Vermiform appendix (tissue), 1 donor: ENCODE measurements around a stretch of chr10.

- PRO-cap: no peak
These were observed 42.9 kb downstream of the PITRM1 start for GRCh38 chr10:3129710-3130082.

DNA sequence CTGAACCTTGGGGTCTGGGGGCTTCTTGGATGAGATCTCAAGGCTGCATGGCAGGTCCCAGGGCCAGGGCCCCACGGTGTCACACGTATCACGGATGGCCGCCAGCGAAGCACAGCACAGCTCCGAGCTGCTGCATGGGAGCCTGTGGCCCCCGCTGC is 987 bp upstream of the PITRM1 start:
- PRO-cap: no peak

GRCh38 chr10:3192898-3193726 is 20.5 kb upstream of the PITRM1 start:
- PRO-cap: no peak

DNA sequence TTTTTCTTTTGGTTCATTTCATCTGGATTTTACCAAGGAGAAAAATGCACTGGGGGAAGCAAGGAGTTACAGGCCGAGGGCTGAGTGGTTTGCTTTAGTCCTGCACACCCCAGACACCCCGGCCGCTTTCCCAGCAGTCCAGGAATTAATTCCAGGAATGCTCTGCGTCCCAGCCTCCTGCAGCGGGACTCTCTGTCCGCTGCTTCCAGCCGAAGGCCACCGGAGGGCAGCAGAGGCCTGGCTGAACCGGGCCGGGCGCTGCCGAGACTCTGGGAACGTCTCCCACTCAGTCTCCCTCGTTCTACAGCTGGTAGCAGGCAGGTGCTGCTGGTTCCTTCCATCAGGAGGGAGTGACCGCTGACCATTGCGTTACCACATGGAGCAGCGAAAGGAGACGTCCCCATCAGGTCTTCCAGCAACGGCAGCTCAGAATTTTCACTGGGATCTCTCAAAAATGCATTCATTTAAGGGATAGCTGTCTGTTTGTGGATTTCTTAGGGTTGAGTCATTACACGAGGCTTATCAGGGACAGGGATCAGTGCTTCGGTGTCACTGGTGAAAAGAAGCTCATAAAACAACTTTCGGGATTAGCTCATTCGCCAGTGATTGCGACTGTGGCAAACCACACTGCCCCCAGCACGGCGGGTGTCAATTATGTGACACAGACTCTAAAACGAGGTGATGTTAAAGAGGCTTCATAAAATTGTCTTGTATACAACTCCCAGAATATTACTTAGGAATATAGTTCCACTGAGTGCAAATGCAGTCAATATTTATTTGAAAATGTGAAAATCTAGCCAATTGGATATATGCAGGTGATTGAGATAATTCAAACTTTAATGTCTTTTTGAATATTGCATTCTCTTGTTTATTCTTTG is 25.0 kb upstream of the PITRM1 start:
- PRO-cap: no peak

DNA sequence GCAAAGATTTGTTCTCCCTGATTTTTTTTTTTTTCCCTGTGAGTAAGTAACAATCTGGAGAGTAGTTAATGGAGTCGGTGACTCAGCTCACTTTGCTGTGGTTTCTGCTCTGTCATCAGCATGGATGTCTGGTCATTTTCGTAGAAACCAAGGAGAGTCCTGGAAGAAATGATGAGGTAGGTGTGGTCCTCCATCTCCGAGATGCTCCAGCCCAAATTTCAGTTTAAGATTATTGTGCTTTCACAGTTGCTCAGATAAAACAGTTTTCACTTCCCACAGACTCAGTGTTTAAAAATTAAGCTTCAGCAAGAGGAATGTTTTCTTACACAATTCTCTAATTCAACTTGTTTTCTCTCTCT is 76.4 kb upstream of the PITRM1 start:
- PRO-cap: no peak

DNA sequence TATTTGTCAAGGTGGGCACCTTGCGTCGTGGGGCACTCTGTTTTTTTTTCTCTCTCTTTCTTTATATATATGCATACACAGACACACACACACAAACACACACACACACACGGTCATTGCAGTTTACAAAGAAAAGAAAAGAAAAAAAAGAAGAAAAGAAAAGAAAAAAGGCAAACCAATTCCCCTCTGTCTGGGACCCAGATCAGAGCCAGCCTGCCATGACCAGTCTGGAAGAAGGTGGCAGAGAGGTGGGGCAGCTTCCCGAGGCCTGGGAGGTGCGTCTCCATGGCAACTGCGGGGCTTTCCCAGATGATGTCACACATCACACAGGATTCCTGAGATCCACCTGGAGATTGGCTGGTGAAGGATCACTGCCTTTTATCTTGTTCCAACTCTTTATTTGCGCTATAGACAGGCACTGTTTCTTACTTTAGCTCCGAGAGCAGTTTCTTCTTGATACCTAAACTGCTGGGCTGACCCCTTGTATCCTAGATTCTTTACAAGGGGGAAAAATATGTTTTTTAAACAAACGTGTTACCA is 298.7 kb downstream of the KLF6 start:
- PRO-cap: no peak

GRCh38 chr10:3757983-3758452 is 27.0 kb downstream of the KLF6 start:
- PRO-cap: bidirectional peak, plus-strand start at chr10:3758293, minus-strand start at chr10:3758126

DNA sequence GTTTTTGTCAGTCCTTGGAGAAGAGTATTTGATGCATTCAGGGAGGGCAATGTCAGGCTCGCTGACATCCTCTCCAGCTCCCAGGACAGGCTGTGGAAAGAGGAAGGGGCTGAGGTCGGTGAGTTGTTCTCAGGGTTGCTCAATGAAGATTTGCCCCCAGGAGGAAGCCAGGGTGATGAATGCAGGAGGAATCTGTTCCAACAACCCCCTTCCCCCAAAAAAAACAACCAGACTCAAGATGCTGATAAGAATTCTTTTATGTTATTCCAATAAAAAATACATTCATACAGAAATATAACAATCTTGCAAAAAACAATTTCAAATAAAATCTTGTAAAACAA is 8.7 kb downstream of the KLF6 start:
- PRO-cap: no peak

DNA sequence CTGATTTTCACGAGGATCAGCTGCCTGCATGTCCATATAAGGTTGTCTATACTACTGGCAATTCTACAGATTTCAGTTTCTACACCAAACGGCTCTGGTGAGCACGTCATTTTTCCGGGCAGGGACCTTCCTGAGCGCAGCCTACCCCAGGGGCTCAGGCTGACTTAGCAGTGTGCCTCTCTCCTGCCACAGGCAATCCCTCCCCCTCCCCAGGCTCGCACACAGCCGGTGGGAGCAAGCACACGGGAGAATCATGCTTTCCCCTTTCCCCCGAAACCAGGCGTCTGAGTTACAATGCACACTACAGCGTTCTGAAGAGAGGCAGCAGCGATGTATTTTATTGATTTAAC is 1.7 kb downstream of the KLF6 start:
- PRO-cap: bidirectional peak, plus-strand start at position 109 of the sequence, minus-strand start outside the sequence

- PRO-cap: unidirectional peak, plus-strand start at chr10:3828659; bidirectional peak, plus-strand start at chr10:3829043, minus-strand start at chr10:3828949
These were observed 43.7 kb upstream of the KLF6 start for GRCh38 chr10:3828346-3829411.

DNA sequence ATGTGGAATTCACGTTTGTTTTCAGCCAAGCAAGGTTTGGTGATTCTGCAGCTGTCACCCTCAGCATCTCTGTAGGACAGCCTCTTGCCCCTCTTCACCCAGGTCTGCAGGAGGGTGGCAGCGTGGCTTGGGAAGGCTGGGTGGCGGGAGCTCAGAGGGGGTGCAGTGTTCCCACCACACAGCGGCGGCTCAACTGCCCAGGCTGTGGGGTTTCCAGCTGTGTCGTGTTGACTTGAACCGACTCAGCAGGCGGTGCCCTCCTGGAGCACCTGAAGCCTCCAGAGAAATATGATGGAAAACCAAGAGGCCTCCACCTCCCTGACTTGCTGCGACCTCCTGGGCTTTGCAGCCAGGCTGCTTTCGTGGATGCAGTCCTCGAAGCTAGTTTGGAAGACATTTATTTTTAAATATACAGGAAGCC is 68.0 kb upstream of the KLF6 start:
- PRO-cap: no peak

DNA sequence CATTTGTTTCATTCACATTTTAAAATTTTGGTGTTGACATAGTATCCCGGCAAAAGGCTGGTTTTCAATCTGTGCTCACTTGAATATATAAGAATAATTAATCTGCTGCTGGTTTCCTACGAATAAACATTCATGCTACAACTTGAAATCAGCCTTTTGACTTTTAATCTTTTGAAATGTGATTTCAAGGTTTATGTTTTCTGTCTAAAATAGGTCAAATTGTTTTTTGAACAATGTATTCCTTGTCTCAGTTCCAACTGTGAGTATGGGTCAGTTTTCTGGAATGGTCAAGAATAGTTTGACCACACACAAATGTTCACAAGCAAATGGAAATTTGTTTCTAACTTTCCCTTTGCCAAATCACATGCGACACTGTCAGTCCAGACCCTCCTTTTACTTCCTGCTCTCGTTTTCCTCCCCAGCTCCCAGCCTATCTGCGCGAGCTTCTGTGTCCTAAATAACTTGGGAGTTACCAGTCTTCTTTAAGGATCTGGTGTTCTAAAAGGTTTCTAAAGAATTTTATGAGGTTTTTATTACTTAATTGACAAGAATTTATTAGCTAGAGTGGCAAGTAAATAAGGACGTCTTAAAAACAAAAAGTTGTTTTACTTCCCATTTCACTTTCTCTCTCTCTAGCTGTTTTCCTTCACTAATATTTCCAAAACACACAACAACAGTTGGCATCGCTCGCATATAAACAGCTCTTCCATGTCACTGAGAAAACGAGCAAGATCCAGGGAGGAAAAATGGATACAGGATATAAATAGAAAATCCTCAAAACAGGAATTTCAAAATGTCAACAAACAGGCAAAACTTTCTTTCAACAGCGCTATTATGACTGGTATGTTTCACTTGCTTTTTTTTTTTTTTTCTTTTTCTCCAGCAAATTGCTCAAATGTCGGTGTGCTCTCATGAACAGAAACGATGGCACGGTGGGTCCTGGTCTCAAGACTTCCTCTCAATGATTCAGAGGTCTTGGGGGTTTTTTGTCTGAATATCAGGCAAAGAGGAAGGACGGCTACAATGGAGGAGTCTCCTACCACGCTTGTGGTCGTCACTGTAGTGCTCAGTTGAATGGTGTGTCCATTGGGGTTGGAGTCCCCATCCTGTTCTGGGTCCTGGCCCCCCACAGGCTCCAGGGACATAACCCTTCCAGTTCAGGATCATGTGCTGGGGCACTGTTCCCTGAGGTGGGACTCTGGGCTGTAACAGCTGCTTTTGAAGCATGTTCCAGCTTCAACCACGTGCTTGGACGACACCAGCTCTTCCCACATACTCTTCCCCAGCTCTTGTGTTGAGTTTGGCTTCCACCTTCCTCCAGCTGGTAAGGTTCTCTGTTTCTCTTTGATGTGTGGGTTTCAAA is 266.3 kb upstream of the KLF6 start:
- PRO-cap: unidirectional peak, minus-strand start at position 963 of the sequence

GRCh38 chr10:4061967-4062509 is 277.0 kb upstream of the KLF6 start:
- PRO-cap: bidirectional peak, plus-strand start at chr10:4062380, minus-strand start at chr10:4062227

DNA sequence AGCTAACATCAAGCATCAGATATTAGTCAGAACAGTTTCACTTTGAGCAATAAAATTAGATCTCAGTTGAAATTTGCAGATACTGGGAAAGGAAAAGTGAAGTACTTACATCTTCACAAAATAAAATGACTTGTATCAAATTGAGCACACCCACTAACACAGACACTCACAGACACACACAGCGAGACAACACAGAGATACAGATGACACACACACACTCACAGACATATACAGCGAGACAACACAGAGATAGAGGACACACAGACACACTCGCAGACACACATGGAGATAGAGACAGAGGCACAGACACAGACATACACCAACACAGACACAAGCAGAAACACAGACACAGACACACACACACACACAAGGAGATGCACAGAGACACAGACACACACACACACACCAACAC is 346.9 kb upstream of the KLF6 start:
- PRO-cap: no peak

DNA sequence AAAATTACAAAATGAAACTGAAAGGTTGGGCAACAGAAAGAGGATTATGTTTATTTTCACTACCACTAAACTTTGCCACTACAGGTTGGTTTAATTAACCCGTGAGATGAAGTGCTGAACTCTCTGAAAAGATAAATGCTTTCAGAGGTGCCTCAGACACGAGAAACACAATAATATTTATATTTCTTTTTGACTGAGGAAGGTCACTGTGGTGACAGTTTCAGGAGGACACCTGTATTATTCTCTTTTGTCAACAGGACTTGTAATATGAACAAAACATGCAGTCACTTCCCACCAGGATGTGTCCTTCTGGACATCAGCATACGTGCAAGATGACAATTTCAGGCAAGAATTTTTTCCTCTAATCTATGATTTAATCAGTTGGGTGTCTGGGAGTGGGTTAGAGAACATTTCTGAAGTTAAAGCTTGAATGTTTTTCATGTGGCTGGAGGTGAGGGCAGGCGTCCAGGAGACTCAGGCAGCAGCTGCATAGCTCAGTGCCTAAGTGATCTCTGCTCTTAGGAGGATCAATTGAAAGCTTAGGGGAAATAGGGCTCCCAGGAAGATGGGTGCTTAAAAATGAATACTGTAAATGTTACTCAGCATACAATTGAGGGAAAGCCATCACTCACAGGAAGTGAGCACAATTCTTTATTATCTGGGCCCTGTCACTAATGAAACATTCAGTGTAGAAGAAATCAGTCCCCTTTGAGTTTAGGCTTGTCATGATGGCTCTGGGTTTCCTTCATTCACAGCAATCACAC is 457.5 kb upstream of the KLF6 start:
- PRO-cap: unidirectional peak, plus-strand start at position 497 of the sequence; bidirectional peak, plus-strand start at position 701 of the sequence, minus-strand start at position 514 of the sequence

GRCh38 chr10:4331148-4331375 is 494.9 kb upstream of the AKR1E2 start:
- PRO-cap: no peak

DNA sequence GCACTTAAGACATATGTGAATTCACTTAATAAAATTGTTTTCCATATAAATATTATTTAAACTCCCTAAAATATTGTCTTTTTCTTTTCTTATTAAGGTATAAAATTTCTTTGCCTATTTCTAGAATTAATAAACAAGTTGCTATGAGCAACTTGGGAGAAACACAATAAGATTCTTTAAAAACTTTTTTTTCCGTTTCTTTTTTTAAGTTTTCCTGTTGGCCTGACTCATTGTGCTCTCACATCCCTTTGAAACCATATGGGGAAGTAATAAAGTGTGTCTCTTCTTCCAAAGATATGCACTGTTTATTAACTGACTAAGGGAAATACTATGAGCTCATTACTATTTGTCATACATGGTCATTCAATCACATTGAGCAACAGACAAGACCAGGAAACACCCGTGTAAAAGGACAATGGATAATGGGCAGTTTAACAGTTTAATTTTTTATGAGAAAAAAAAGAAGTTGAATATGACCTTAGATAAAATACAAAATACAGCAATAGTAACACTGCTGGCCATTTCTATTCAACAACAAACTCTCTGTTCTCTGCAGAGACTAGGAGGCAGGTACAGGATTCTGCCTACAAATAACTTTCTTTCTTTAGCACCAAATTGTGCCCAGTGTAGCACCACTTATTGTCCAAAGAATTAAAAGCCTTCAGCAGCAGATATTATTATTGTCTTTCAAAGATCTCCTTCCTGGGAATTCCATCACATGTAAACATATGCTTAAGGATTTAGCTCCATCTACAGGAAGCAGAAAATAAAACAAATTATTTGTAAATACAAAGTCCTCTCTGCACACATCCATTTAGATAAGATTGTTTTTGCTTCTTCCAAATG is 55.2 kb upstream of the AKR1E2 start:
- PRO-cap: no peak

- PRO-cap: no peak
These were observed 1.1 kb downstream of the AKR1C4 start for GRCh38 chr10:5197737-5198088.

GRCh38 chr10:5486187-5486677 is 13.1 kb downstream of the CALML5 start:
- PRO-cap: no peak

- PRO-cap: no peak
These were observed 10.1 kb upstream of the CALML5 start for GRCh38 chr10:5509450-5509950.